Measurements from ENCODE around the genes WASF2 and PTAFR.

- RRBS, result 79% methylated on average over 5 of the region's 26 CpGs
Observed at GRCh38 chr1:27342902-27343817, 1.3 kb downstream of the SYTL1 start.

- RRBS, result under 1% methylated on average over 25 of the region's 70 CpGs
Observed at GRCh38 chr1:27489397-27490449, at the start of gene WASF2. Gene WASF2, minus strand, starts transcription at chr1:27490167.

DNA sequence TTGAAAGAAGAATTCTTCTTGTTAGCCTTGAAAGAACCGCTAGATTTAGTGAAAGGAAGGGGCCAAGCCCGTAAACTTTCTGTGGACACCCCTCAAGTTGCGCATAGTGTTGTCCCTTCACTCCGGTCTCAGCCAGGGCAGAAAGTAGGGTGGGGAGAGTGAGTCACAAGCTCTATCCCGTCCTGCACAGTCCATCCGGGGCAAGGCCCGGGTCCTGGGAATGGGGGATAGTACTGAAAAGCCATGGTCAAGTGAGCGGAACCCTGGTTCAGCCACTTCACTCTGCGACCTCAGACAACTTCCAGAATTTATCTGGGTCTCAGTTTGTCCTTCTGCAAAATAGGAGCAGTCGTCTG lies 461 bp upstream of the WASF2 start:
- RRBS, result under 1% methylated on average over 3 of the region's 10 CpGs

DNA sequence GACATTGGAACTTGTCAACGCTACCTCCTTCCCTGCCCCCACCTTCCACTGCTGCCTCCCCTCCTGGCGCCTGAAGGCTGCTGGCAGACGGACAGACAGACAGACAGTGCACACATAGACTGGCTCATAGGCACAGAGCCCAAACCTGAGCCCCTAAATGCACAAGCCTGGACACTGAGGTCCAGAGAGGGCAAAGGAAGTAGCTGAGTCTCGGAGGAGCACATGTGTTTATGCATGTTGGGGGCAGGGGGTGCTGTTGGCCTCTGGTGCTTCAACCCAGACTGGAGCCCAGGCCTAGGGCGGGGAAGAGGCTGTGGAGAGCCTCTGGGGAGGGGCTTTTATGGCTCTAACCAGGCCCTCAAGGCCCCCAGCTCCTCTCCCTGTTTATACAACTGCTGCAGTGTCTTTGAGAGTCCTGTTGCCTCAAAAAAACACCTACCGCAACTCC lies 33.1 kb upstream of the WASF2 start:
- RRBS, result no CpG with 5 or more reads among the region's 6 CpGs

GRCh38 chr1:27528806-27529696 lies 39.1 kb upstream of the WASF2 start:
- RRBS, result 21% methylated on average over 1 of the region's 16 CpGs

GRCh38 chr1:27551167-27551937 lies 52.6 kb downstream of the AHDC1 start:
- RRBS, result 94% methylated on average over 12 of the region's 46 CpGs

DNA sequence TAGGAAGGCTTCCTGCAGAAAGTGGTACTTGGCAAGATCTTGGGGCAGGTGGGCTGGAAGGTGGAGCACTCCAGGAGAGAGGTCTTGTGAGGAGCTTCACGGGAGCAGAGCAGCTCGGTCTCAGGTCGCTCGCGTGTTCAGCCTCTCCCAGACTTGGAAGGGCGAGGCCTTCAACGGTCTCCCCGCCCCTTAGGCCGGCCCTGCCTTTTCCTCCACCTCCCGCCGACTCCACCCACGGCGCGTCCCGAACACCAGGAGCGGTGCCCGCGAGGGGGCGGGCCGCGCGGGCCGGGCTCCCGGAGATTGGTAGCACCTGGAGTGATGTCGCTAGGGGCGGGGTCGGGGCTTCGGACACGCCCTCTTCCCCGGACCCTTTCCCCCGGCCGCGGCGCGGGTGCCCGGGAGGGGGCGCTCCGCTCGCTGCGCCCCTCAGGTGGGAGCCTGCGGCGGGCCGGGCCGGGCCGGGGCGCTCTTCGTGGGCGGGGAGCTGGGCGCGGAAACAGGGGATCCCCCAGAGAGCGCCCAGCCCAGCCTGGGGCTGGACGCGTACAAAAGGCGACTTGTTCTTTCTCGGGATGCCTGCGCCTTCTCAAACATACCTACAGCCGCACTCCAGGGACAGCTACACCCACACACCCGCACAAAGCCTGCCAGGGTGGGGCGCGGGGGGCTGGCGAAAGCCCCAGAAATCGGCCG lies 35.5 kb downstream of the AHDC1 start:
- RRBS, result under 1% methylated on average over 26 of the region's 63 CpGs

- RRBS, result no CpG with 5 or more reads among the region's 25 CpGs
Observed at GRCh38 chr1:27589050-27590257, 14.5 kb downstream of the AHDC1 start.

- RRBS, result 9% methylated on average over 3 of the region's 21 CpGs
Observed at GRCh38 chr1:27592479-27593207, 11.3 kb downstream of the AHDC1 start.

GRCh38 chr1:27612233-27613015 lies 8.5 kb upstream of the AHDC1 start:
- RRBS, result 86% methylated on average over 4 of the region's 11 CpGs

- RRBS, result 28% methylated on average over 1 of the region's 3 CpGs
Observed at GRCh38 chr1:27655896-27656501, 16.0 kb downstream of the IFI6 start.

GRCh38 chr1:27668997-27669683 lies 2.9 kb downstream of the IFI6 start:
- RRBS, result no CpG with 5 or more reads among the region's 33 CpGs

DNA sequence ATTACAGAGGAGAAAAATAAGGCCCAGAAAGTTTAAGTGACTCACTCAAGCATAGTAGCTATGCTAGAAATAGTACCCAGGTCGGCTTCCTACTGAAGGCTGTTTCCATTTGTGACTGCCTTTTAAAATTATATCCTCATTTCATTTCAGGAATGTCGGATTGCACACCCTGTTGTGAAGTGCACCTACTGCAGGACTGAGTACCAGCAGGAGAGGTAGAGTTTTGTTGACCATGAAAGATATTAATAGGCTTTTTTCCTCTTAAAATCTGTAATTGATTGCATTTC lies 1.5 kb downstream of the FAM76A start:
- RRBS, result no CpG with 5 or more reads among the region's 2 CpGs

DNA sequence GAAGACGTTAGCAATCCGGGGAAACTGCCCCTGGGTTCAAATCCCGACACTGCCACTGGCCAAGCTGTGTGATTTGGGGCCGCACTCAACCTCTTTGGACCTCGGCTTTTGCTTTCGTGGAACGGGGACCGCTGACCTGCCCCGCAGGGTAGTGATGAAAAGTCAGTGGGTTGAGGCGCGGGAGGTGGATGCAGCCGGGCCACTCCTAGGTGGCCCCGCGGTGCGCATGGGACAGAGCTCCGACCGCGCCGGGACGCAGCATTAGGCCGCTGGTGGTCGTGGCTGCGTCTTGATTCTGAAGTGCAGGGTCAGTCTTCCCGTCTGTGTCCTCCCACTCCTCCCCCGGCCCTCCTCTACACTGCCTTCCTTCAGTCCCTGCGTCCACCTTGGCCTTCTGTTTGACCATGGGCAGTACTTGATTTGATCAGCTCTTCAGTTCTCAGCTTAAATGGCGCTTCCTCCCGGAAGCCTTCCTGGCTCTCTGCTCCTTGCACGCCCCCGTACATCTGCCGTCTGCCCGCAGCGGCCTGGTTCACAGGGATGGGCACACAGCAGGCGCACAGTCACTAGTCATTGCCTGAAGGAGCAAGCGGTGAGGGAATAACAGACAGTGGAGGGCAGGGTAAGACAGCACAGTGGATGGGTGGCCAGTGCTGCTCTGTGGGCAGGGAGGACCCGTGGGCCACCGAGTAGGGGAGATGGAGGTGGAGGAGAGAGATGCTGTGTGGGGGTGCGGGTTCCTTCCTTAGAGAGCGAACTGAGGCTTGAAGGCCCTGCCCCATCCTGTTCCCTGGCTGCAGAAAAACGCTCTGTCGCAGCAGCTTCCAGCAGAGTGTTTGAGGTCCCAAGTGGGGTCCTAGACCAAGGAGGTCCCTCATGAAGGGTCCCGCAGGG lies 632 bp downstream of the THEMIS2 start:
- RRBS, result 8% methylated on average over 15 of the region's 42 CpGs

DNA sequence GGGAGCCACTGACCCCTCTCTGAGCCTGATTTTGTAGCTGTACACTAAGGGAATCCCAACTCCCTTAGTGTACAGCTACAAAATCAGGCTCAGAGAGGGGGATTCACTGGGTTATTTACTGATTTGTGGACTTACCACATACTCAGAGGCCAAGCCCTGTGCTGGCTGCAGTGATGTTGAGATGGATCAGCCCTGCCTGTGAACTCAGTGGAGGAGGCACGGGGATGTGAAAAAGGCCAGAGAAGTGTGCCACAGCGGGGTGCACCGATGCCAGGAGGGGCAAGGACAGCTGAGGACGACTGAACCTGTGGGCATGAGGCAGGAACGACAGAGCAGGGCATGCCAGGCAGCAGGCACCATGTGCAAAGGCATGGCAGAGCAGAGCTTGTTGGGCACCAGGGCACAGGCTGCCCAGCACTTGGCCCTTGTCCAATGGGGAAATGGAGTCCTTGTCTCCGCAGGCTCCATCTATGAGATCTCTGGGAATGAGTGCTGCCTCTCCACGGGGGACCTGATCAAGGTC lies 3.8 kb downstream of the THEMIS2 start:
- RRBS, result no CpG with 5 or more reads among the region's 7 CpGs

DNA sequence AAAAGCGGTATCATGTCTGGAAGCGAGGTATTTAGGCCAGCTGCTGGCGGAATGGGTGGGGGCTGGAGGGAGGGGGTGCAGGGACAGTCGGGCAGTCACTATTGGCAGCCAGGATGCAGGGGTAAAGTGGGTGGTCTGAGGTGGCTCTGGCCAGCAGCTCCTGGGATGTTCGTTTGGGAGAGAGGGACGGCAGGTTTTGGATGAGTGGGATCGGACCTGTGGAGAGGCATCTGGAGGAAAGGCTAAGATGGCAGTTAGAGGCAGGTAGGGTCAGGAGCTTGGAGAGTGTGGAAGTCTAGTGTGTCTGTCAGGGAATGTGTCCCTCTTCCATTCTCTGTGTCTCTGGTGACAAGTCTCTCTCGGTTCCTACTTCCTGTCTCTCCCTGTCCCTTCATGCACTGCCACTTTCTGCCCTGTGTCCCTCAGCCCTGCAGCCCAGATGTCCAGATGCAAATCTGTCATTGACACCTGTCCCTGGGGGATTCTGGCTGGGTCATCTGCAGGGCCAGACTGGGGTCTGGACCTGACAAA lies 6.8 kb downstream of the THEMIS2 start:
- RRBS, result no CpG with 5 or more reads among the region's 8 CpGs

DNA sequence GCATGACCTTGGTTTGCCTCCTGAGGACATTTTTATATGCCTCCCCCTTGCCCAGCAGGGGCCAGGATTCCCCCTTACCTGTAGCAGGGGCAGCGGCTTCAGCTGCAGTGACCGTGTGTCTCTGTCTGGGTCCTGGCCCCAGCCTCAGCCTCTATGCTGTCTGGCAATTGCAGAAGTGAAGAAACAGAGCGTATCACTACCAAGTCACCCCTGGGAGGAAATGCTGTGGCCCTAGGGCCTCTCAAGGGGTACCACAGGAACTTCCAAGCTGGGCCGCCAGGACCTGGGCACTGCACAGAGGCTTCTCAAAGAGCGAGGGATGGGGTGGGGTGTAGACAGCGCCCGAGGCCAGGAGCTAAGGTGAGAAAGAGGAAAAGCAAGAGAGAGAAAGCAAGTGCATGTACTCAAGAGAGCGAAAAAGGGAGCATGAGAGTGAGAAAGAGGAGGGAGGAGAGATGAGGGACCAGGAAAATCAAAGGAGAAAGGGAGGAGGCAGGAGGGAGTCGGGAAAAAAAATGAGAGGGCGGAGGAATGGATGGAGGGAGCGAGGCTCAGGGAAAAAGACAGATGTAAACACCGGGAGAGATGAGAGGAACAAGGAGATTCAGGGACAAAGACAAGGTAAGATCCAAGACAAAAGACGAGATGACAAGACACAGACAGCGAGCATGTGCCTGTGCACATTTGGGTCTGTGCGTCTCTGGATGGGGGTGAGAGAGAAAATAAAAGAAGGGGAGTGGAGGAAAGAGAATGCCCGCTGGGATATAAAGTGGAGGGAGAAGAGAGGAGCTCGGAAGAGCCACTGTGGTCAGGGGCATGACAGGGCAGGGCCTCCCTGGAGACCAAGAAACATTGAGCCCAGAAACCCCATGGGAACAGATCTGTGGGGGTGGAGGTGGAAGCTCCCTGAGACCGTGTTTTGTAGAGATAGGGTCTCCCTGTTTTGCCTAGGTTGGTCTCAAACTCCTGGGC lies at the start of gene PTAFR:
TSS of gene PTAFR (minus strand) at position 177 of the 972 bp plus-strand sequence.
- RRBS, result no CpG with 5 or more reads among the region's 18 CpGs

DNA sequence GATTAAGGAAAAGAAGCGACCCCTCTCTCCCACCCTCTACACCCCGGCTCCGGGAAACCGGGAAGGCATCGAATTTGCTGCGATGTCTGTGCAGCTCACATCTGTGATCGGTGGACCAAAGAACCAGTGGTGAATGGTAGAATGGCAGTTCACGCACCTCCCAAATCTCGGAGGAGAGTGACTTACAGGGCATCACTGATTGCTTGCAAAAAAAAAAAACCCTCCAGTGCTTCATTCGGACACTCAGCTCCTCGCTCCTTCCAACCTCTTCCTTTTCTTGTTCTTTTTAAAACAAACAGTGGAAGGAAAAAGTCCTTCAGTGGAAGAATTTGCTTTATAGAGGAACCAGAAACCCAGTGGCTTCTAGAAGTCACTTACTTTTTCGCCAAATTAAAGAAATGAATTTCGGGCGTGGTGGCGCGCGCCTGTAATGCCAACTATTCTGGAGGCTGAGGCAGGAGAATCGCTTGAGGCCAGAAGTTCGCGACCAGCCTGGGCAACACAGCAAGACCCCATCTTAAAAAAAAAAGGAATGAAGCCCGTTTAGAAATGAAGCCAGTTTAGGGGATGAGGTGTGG lies 954 bp downstream of the PHACTR4 start:
- RRBS, result no CpG with 5 or more reads among the region's 21 CpGs

GRCh38 chr1:28473463-28474262 lies 32.2 kb upstream of the RCC1 start:
- RRBS, result no CpG with 5 or more reads among the region's 13 CpGs

- RRBS, result 1% methylated on average over 48 of the region's 104 CpGs
Observed at GRCh38 chr1:28517530-28518777, 12.1 kb downstream of the RCC1 start.